Camera-type eye (tissue), 1 donor: ENCODE data around the genes TNF and SAPCD1.

DNA sequence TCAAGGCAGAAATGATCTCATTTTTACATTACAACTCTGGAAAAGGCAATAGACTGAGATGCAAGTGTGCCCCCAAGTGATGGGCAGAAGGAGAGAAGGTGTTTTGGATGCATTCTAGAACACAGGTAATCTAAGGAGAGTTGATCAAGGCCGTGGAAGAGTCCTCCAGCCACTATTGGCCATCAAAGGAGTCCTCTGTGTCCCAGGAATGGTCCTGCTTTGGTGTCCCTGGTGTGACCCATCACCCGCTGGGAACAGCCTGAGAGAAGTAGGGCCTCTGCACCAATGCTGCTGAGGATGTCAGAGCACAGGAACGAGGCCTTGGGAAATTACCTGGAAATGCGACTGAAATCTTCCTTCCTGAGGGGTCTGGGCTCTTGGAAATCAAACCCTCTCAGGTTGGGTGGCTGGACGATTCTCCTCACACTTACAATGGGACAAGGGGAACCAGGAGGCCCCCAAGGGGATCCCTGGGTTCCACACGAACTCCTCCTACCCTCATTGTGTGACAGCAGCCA is 34.5 kb upstream of the MICB start:
- RAMPAGE, long total RNA: no peak

DNA sequence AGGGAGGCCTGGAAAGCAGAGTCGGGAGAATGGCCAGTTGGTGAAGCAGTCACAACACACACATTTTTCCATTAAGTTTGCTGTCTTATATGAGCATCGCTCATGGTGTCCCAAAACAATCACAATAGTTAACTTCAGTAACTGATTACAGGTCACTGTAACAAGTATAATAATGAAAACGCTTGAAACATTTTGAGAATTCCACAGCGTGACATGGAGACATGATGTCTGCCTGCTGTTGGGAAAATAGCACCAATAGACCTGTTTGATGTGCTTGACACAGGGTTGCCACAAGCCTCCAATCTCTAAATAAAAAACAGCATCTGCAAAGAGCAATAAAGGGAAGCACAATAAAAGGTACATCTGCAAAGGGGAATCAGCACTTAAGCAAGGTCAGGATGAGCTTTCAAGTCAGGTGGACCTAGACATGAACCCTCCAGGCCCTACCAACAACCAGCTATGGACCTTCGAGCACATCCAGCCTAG is 1.6 kb upstream of the MCCD1 start:
- RAMPAGE, long total RNA: no peak

DNA sequence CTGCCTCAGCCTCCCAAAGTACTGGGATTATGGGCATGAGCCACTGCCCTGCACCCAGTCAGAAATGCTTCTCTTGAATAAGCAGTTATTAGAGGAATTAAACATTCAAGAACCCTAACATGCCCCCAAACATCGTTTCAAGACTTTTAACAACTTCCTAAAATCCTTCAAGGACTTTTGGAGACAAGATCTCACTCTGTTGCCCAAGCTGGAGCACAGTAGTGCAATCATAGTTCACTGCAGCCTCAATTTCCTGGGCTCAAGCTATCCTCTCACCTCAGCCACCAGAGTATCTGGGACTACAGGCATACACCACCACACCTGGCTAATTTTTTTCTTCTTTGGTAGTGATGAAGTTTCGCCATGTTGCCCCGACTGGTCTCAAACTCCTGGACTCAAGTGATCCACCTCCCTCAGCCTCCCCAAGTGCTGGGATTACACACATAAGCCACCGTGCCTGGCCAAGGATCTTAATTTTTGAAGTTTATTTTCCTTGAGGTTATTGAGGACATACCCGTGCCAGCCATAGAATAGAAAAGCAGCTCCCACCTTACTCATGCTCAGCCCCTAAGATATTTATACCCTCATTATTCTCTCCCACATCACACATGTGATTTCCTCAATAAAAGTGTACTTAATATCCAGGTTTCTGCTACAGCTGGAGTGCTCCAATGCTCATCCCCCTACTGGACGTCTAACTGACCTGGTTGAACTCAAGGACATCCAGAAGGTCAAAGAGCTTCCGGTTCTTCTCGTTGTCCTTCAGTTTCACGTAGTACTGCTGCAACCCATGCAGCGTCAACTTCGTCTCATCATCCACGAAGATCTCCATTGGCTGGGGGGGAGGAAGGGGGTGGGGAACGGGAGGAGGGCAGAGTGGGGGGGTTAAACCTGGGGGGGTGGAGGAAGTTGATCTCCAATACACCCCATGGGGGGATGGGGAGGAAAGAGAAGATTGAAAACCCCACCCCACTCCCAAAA is 3.6 kb downstream of the MCCD1 start:
- RAMPAGE, long total RNA: no peak

GRCh38 chr6:31533400-31533955 is 4.7 kb downstream of the MCCD1 start:
- RAMPAGE, long total RNA: no peak

- RAMPAGE, long total RNA: no peak
These were observed 1.2 kb downstream of the ATP6V1G2 start for GRCh38 chr6:31545141-31545751.

DNA sequence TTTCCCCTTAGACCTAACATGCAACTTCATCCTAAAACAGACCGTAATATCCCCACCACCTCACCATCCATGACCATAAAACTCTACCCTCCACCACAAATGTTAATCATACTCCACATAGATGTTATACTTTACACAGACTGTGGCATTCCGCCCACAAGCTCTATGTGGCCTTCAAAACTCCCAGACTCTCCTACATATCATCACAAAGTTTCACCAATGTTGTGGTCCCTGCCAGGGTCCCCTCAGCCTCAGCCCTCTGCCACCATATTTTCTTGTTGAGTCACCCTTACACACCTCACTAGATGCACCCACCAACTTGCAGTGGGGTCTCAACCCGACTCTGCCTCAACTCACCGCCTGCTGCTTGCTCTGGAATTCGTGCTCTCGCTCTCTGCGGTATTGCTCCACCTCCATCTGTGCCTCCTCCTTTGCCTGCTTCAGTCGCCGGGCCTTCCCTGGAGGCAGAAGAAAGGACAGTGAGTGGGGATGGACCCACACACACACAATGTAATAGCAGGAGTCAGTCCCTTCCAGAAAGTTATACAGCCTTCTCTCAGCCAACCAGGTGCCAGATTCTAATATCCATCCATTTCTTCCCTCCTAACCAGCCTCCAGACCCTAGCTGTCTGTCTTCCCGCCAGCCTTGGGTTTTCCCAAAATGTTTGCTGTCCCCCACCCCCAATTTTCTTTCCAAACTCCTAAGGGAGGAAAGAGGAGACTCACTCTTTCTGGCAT is 487 bp downstream of the ATP6V1G2 start:
- RAMPAGE, long total RNA: no peak

DNA sequence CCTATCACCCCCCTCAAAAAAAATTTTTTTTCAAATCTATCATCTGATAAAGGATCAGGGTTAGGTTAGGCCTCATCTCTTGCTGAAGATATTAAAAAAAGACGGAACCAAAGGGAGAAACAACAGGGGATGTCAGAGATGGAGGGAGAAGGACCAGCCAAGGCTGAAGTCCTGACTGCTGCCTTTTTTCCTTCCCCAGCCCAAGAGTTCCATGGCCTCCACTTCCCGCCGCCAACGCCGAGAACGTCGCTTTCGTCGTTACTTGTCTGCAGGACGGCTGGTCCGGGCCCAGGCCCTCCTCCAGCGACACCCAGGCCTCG is 516 bp downstream of the NFKBIL1 start:
- RAMPAGE, long total RNA: no peak

- RAMPAGE, long total RNA: no peak
These were observed at the start of gene TNF for GRCh38 chr6:31575128-31576512. Gene TNF, plus strand, starts transcription at chr6:31575565.

DNA sequence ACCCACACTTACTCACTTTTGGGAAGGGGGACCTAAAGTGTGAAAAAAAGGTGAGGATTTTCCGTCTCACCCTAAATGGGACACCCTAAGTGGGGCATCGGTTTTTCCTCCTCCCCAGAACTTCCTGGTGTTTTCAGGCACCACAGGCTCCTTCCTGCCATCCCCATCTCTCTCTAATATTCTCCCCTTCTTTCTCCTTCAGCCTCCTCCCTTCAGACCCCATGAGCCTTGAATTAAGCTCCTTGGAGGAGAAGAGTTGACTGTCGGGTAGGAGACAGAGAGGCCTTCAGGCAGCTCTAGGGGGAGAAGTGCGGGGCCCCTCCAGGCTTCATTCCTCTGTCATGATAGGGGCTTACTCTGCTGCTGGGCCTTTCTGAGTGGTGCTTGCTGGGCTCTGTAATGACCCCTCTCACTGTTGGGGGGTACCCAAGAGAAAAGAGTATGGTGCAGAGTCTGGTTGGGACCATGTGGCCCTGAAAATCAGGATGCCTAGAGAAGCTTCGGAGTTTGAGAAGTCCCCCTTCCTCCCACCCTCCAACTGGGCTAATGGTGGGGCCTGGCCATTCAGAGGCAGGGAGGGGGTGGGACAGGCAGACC is 2.3 kb downstream of the LTB start:
- RAMPAGE, long total RNA: no peak

DNA sequence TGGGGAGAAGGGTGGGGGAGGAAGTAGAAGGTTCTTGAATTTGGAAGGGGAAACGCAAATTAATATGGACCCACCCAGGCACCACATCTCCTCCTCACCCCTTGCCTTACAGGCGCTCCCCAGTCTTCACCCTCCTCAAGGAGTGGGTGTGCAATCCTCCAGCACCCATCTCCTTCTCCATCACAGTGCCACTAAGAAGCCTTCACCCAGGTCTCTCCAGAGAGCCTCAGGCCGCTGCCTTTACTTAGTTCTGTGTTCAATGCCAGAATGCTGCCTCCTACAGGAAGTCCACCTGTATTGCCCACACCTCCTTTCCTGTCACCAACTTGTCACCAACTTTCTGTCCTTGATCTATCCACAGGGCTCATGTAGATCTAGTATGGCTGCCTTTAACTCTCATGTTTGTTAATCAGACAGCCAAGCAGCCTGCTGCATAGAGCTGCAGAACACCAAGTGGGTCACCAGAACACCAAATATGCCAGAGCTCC is 601 bp upstream of the LST1 start:
- RAMPAGE, long total RNA: no peak

- RAMPAGE, long total RNA: no peak
These were observed 850 bp upstream of the BAG6 start for GRCh38 chr6:31653240-31653782.

DNA sequence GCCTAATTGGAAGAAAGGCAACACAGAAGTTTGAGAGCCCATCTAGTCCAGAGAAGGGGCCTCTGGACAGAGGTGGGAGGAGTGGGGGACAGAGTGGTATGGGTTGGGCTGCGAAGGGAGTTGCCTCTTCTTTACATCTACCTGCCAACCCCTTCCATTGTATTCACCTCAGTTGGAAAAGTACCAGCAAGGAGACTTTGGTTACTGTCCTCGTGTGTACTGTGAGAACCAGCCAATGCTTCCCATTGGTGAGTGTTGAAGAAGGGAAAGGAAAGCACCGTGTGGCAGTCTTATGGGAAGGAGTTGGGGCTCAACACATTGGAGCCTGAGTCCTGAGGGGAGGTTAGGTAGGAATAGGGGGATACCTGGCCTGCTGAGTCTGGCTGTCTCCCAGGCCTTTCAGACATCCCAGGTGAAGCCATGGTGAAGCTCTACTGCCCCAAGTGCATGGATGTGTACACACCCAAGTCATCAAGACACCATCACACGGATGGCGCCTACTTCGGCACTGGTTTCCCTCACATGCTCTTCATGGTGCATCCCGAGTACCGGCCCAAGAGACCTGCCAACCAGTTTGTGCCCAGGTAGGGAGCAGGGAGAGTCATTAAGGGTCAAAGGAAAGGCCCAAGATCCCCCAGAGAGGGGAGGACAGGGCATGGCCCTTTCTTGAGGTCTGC is 713 bp upstream of the LY6G5B start:
- RAMPAGE, long total RNA: no peak

GRCh38 chr6:31729716-31730331 is 725 bp upstream of the DDAH2 start:
- RAMPAGE, long total RNA: start-site peak on the minus strand at chr6:31730208-31730265, 146 reads

GRCh38 chr6:31762471-31762804 is at the start of gene SAPCD1:
Gene SAPCD1, plus strand, starts transcription at chr6:31762656.
- RAMPAGE, long total RNA: no peak

GRCh38 chr6:31821913-31822993 is 5.3 kb upstream of the HSPA1B start:
- RAMPAGE, long total RNA: no peak

- RAMPAGE, long total RNA: no peak
These were observed 4.0 kb downstream of the HSPA1B start for GRCh38 chr6:31831533-31831933.

DNA sequence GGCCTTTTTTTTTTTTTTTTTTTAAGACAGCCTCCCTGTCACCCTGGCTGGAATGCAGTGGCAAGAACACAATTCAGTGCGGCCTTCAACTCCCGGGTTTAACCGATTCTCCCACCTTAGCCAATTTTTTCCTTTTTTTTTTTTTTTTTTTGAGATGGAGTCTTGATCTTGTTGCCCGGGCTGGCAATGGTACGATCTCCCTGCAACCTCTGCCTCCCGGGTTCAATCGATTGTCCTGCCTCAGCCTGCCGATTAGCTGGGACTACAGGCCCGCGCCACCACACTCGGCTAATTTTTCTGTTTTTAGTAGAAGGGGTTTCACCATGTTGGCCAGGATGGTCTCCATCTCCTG is 8.3 kb downstream of the HSPA1B start:
- RAMPAGE, long total RNA: no peak

DNA sequence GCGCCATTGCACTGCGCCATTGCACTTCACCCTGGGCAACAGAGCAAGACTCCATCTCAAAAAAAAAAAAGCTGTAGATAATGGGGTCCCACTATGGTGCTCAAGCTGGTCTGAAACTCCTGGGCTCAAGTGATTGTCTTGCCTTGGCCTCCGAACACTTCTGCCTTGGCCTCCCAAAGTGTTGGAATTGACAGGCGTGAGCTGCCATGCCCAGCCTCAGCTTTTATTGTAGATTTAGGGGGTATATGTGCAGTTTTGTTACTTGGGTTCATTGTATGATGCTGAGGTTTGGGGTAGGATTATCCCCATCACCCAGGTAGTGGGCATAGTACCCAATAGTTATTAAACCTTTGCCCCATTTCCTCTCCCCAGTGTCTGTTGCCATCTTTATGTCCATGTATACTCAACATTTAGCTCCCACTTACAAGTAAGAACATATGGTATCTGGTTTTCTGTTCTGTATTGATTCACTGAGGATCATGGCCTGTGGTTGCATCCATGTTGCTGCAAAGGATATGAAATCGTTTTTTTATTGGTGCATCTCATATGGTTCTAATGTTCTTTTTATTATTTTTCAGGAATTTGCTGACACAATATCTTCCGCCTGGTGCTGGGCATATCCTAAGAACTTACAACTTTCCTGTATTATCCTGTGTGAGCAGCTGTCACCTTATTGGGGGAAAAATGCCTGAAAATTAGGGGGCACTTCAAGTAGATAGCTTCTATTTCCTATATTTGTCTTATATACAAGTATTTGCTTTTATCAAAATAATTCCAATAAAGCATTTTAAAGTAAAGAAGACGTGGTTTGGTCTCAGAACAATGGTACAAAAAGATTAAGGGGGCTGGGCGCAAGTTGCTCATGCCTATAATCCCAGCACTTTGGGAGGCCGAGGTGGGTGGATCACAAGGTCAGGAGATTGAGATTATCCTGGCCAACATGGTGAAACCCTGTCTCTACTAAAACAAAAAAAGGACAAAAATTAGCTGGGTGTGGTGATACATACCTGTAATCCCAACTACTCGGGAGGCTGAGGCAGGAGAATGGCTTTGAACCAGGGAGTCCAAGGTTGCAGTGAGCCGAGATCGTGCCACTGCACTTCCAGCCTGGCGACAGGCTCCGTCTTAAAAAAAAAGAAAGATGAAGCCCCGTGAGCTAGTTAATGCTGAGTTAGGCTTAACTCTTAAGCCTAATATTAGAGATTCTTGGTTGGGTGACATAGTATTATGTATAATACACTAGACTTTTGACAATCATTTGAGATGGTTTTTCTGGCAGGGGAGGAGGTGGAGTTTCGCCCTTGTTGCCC is 11.9 kb downstream of the HSPA1B start:
- RAMPAGE, long total RNA: no peak

DNA sequence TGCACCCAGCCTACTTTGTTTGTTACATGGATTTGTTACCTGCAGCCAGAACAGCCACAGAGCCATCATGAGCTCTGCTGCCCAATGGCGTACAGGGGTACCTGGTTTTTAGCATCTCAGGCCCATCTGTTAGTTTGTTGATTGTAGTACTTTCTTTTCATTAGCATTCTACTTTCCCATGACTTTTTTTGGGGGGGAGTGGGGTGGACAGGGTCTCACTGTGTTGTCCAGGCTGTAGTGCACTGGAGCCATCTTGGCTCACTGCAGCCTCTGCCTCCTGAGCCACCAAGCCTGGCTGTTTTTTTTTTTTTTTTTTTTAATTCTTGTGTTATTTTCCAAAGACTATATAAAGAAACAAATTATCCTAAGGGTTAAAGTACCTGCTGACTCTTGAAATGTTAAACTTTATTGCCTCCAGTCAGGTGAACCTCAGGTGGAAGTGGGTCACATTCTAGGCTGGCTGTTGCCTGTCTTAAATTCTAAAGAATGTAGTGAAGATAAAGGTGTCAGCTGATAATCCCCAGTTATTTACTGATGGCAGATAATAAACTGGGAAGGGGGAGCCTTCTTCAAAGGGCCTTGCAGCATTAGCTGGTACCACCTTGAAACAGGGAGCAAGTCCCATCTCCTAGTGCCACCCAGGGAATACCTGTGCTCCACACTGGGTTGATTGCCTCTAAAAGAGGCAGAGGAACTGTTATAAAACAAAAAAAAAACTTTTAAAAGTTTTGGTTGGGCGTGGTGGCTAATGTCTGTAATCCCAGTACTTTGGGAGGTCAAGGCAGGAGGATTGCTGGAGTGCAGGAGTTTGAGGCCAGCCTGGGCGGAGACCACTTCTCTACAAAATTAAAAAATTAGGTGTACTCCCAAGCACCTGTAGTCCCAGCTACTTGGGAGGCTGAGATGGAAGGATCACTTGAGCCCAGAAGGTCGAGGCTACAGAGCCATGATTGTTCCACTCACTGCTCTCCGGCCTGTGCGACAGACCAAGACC is 15.0 kb downstream of the NEU1 start:
- RAMPAGE, long total RNA: no peak

- RAMPAGE, long total RNA: no peak
These were observed 6.9 kb downstream of the NEU1 start for GRCh38 chr6:31855643-31856167.